Pericardium fibroblast (primary cell): ENCODE data around the gene TPH2.

DNA sequence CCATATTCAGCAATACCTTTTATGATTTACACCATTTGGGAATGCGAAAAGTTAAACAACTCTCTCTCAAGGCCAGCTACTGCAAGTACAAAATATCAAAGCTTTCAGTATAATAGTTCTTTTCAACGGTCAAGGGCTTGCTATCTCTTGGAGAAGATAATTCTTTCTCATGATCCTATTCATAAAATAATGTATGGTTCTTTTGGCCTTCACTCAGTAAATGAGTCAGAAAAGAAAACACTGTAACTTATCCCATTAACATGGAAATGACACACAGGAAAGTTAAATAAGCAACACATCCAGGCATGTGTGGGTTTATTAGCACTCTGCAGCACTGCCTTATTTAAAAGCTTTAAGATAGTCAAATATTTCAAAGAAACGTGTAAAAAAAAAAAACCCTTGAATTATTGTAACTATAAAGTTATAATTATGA lies 36.9 kb downstream of the ZFC3H1 start:
- RAMPAGE, long total RNA = no peak

DNA sequence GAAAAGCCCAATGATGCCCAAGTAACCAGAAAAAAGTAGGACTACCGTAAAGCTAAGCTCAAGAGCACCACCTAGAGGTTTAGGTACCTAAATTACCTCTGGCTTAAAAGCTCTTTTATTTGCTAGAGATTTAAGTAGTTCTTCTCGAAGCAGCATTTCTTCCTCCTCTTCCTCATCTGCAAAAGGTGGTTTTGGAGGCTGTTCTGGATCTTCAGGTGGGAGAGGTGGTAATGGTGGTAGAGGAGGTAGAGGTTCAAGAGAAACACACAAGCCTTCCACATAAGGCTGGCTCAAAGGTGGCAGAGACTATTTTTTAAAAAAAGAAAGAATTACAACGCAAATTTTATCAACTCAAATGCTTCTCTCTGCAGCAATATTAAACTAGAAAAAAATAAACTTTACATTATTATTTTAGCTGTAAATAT lies 26.9 kb downstream of the ZFC3H1 start:
- RAMPAGE, long total RNA = no peak

DNA sequence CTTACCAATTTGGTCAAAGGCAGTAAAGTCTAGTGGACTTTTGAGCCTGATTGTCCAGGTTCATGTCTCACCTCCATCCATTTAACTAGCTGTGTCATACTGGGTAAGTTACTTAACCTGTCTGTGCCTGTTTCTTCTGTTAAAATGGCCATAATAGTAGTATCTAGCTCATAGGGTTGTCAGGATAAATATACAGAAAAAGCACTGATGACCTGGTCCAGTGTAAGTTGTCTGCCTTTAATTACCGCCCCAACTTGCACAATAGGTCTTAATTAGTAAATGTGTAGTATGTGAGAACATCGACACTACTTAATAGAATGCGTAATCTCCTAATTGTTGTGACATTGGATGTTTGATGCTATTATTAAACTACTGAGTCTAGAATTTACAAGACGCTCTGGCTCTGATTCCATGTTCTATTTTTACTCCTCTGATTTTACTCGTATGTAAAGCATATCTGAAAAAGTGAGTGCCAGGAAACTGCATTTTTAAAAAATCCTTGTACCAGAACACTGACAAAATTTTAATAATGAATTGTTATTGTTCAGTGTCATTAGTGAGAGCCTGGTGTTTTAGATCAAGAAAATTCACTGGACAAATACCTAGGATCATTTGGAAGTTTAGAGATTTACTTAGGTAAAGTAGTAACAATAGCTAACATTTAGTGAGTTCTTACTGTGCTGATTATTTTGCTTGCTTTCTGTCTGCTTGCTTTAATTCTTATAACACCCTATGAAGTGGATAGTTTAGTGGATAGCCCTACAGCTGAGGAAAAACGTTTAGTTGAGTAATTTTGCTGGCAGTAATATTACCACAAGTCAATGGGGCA lies 1.7 kb downstream of the RAB21 start:
- RAMPAGE, long total RNA = no peak

DNA sequence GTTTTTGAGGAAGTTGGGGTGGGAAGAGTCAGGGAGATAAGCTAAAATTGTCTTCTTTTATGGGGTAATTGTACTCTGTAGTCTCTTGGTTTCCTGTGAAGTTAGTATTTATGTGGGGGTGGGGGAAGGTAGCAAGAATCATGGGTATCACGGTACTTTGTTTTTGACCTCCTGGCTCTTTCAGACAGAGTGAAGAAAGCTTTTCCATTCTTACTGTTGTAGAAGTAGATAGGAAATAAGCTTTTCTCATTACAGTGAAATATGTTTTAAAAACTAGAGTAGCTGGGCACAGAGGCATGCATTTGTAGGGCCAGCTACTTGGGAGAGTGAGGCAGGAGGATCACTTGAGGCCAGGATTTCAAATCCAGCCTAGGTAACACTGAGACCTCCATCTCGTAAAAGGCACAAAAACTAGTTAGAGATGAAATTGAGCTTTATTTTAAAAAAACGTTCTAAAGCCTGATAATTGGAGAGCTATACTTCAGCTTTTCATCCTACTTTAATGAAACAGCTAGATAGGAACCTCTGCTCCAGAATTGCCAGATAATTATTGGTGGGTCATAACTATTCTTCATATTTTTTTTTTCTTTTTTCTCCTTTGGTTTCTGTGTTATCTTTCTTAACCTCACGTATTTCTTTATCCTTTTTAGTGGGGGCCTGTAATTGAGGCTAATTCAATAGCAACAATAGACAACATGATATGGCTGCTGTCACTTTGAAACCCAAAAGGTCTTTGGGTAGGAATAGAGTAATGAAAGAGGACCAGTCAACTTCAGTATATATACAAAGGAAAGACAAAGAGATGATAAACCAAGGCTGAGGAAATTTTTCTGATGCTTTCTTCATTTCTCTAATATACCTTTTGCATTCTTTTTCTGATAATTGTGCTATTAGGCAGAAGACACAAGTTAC lies 33.3 kb downstream of the RAB21 start:
- RAMPAGE, long total RNA = no peak

DNA sequence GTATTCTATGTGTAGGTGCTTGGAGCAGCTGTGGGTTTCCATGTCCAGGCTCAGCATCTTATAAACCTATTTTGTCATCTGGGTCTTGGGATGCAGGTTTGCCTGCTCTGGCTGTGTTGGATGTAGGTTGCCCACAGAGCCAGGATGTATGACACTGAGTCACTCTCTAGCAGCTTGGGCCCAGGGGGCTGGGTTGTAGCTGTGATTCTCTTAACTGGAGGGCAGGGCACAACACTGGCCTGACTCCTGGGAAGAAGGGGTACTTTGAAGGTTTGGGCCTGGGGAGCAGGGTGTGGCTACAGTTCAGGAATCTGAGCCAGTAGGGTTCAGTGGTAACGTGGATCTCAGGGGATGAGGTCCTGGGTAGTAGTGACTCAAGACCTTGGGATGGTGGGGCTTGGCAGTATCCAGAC lies 25.6 kb downstream of the TBC1D15 start:
- RAMPAGE, long total RNA = no peak

- RAMPAGE, long total RNA = no peak
Measured at GRCh38 chr12:71892981-71893633, 45.5 kb upstream of the TPH2 start.

DNA sequence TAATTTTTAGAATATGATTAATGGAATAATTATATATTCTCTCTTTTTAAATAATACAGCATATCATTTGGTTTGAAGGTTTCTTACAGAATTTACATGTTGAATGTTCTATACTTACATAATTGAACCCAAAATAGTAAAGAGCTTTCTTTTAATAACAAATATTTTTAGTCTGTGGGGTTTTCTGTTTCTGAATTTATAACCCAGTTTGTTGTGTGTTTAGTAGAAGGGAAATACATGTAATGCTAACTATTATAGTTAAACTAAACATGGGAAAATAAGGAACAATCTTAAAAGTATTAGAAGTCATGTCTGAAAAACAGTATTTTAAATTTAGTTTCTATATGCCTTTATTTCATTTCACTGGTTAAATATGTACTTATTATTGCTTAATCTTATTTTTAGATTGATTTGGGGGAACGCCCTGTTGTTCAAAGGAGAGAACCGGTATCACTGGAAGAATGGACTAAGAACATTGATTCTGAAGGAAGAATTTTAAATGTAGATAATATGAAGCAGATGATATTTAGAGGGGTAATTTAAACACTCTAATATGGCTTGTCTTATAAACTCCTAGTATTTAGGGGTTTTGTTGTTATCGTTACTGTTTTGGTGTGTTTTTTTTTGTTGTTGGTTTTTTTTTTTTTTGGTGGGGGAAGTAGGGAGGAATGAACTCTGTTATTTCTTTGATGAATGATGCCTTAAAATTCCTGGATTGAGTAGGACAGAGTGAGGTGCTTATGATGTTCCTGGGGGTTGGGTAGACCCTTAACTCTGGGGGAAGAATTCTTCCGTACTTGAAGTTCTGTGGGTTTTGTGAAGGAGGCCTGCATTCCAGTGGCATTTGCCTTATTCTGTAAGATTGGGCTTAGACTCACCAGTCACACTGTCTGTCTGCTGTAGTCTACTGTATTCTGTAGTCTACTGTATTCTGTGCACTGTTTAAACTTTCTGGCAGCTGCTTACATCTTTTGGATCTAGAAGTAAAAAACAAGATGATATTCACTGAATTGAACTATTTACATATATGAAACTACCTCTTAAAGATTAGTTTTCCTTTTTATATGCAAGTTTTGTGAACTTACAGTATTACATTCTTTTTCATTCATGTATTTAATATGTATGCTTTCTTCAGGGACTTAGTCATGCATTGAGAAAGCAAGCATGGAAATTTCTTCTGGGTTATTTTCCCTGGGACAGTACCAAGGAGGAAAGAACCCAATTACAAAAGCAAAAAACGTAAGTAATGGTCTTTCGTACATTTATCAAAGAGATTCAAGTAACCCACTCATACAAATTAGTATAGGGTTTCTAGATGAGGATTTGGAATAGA lies 42.6 kb upstream of the TPH2 start:
- RAMPAGE, long total RNA = no peak

- RAMPAGE, long total RNA = no peak
Measured at GRCh38 chr12:71938684-71939130, at the start of gene TPH2. TSS of gene TPH2 (plus strand) at chr12:71938845.

GRCh38 chr12:72185885-72186301 lies 86.3 kb upstream of the TRHDE start:
- RAMPAGE, long total RNA = no peak

DNA sequence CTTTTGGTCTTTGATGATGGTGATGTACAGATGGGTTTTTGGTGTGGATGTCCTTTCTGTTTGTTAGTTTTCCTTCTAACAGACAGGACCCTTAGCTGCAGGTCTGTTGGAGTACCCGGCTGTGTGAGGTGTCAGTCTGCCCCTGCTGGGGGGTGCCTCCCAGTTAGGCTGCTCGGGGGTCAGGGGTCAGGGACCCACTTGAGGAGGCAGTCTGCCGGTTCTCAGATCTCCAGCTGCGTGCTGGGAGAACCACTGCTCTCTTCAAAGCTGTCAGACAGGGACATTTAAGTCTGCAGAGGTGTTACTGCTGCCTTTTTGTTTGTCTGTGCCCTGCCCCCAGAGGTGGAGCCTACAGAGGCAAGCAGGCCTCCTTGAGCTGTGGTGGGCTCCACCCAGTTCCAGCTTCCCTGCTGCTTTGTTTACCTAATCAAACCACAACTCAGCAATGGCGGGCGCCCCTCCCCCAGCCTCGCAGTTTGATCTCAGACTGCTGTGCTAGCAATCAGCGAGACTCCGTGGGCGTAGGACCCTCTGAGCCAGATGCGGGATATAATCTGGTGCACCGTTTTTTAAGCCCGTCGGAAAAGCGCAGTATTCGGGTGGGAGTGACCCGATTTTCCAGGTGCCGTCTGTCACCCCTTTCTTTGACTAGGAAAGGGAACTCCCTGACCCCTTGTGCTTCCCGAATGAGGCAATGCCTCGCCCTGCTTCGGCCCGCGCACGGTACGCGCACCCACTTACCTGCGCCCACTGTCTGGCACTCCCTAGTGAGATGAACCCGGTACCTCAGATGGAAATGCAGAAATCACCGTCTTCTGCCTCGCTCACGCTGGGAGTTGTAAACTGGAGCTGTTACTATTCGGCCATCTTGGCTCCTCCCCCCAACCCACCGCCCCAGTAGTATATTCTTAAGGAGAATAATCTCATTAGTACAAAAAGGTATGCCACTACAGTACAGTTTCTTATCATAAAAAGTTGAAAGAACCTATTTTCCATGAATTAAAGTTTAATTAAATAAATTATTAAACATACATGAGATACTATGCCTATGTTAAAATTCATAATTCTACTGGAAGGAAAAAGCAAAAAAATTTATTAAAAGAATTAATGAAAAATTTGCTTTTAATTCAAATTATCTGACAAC lies 28.6 kb upstream of the ATXN7L3B start:
- RAMPAGE, long total RNA = no peak

DNA sequence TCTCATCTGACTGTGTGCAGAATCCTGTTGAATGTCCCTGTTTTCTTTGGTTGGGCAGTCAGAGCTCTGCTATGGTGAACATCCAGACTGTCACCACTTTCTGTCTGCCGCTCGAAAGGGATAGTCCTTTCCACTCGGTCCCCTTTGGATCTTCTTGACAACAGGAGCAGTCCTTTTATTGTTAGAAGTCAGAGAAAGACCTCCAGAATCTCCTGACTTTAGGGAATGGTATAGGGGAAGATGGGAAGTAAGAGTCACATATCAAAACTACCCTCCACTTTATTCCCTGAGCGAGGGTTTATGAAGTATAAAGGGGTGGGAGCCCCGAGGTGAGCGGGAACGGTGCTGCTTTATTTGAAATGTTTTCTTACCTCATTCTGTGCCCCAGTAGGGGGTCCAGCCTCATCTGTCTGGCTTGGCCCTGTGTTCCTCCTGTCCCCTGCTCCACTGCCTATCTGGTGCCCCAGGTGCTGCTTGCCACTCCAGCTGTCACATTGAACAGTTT lies 1.9 kb downstream of the ATXN7L3B start:
- RAMPAGE, long total RNA = no peak

DNA sequence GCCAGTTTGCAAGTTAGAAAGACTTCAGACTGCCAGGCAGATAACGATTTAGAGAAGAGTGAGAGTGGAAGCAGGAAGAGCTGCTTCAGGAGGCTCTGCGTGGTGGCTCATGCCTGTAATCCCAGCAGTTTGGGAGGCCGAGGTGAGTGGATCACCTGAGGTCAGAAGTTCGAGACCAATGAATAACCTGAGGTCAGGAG lies 55.1 kb upstream of the KRR1 start:
- RAMPAGE, long total RNA = no peak

DNA sequence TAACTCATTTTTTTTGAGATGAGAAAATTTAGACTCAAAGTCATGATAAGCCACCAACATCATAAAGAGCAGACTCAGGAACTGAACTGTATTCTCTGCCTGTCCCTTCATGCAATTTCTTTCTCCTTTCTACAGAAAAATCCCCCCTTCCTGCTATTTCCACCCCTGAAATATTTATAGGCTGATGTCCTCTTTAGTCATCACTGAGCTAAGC lies 148.5 kb upstream of the KRR1 start:
- RAMPAGE, long total RNA = no peak

DNA sequence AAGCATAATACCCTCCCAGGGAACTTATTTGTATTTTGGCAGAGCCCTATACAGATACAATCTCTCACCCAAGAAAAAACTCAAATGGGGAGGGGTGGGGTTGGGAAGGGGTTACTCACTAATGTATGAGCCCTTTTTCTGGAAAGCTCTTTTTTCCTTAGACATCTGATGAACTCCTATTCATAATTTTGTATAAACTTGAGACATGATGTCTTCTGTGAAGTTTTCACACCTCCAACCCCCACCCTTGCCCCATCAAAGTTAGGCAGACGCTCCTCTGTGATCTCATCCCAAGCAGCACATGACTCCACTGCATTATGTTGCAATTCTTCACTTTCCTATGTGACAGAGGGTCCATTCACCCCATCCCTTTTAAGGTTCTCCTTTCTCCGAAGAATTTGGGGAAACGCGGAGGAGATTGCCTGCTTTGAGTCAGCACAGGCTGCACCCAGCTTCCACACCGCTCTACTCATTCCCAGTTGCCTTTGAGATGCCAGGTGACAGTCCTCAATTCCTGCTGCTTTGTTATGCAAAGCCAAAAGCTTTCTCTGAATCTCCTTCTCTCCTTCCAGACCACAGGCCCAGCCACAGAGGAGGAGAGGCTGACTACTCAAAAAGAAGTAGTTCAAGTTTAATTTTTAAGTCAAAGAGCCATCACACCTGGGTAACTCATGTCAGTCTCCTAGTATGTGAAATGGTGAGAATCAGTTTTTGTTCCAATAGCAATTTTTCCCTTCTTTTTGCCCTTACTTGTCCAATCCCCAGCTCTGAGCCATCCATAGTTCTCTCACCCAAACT lies 114.7 kb downstream of the NAP1L1 start:
- RAMPAGE, long total RNA = no peak

DNA sequence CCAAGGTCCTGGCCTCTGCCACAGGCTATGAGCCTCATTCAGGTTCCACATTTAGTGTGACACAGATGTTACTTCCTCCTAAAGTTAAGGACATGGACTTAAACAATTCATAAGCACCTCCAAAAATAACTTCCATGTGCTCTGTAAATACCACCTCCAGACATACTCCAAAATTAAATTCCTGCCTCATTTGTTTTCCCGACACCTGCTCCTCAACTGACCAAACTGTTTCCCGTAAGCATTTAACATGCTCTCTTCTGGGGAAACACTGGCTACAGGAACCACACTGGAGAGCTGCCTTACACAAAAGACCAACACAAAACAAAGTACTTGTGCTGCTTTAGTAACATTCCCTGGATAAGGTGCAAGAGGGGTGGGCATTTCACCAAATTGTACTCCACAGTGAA lies 110.0 kb downstream of the NAP1L1 start:
- RAMPAGE, long total RNA = no peak

GRCh38 chr12:76025795-76026178 lies 58.7 kb downstream of the NAP1L1 start:
- RAMPAGE, long total RNA = no peak

DNA sequence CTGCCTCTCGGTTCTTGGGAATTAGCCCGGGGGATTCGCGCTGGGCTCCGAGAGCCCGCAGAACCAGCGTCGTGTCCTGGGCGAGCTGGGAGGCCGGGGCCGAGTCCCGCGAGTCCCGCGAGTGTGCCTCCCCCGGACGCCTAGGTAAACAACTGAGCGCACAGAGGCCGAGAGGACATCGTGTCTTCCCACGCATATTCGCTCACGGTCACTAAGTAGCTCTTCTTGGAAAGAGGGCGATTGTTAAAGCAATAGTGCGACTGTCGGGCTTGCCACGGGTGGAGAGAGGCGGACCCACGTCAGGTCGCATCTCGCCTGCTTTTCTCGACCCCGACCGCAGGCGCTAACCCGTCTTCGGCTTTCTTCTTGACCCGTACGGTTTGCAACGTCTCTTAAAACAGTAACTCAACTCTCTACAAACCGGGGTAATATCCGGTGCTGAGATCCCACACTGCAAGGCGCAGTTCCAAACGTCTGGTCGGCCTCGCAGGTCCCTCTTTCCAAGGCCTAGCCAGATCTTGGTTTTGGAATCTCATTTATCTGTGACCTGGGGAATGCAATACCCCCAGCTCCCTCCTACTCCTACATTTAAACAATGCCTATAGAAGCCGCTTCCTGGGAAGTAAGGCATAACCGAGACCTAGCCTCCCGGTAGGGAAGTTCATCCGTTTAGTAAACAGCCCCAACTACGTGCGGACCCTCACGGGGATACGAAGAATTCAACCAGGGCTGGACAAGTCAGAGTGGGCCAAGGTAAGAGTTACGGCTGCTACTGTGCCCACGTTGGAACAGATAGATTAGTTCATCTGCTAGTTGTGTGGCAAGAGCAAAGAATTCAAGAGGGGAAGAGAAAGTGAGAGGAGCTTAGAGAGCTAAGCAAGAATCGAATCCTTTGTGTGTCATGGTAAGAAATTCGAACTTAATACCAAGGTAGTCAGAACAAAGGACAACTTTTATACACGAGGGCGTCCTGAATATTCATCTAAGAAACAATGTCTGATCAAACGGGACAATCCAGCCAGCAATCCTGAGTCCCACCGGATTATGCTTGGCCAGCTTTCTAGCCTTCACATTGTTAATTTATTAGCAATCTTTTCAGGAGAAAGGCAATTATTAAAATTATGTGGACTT lies 52.1 kb downstream of the NAP1L1 start:
- RAMPAGE, long total RNA = no peak

DNA sequence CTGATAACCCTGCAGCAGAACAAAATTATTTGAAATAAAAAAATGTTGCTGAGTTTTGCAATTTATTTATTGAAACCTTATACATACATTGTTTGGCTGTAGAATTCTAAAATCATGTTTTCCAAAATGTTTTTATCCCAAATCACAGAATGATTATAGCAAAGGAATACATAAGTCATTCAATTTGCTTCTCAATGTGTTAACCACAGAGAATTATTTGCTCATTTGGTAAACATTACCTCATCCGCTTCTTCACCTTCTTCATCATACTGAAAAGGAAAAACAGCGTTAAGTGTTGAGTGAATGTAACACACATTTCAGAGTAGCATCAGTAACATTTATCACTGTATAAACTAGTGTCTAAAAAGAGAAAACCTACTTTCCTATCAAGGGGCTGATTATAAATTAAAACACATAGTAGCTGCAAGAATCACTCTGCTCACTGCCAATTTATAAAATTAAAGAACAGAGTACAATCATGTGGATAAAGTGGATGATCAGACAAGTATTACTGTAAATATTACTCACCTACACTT lies 34.9 kb downstream of the NAP1L1 start:
- RAMPAGE, long total RNA = no peak

DNA sequence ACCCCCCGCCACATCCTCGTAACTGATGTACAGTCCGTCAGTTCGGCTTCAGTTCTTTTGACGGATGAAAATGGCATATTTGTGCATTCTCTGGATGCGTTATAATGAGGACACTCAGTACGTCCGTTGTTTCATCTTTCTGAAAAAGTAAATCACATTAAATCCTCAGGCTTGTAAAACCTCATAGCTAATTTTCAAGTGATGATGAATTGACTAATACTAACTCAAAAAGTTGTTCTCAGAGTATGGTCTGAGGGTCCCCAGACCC lies 756 bp upstream of the NAP1L1 start:
- RAMPAGE, long total RNA = no peak

GRCh38 chr12:76158544-76159336 lies 74.3 kb upstream of the NAP1L1 start:
- RAMPAGE, long total RNA = no peak